Transverse colon (tissue), 4 donors: ENCODE measurements around the genes PIK3C3, RIT2 and SLC14A1.

- PRO-cap: no peak
- RAMPAGE, long total RNA, 4 experiments: no peak in any of the 4 experiments
These were observed 126.2 kb downstream of the GALNT1 start for GRCh38 chr18:35707657-35708214.

DNA sequence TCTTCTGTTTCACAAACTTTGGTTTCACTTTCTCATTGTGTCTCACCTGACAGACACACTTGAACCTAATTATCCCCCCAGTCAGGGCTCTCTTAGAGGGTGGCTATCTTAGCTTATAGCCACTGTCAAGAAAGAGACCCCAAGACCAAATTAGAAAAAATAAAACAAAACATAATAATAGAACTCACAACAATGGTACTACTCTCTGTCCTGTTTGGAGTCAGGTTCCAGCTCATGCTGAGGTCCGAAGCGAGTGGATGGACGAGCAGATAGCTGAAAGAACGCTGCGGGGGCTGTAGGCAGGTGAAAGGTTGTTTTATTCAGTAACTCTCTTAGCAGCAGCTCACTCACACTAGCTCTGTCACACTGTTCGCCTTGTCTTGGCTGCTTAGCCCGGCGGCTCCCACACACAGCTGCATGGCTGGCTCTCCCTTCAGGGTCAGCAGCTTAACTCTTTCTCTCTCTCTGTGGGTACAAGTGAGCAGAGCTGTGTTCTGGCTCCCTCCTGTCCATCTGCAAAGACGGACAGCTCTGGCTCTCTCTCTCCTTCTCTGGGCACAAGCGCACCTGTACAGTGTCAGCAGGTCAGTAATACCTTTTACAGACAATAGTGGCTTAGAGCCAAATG, 149.1 kb downstream of the GALNT1 start:
- PRO-cap: no peak
- RAMPAGE, long total RNA, 4 experiments: no peak in any of the 4 experiments

- PRO-cap: no peak
- RAMPAGE, long total RNA, 4 experiments: no peak in any of the 4 experiments
These were observed 1.1 kb downstream of the ELP2 start for GRCh38 chr18:36130849-36131182.

DNA sequence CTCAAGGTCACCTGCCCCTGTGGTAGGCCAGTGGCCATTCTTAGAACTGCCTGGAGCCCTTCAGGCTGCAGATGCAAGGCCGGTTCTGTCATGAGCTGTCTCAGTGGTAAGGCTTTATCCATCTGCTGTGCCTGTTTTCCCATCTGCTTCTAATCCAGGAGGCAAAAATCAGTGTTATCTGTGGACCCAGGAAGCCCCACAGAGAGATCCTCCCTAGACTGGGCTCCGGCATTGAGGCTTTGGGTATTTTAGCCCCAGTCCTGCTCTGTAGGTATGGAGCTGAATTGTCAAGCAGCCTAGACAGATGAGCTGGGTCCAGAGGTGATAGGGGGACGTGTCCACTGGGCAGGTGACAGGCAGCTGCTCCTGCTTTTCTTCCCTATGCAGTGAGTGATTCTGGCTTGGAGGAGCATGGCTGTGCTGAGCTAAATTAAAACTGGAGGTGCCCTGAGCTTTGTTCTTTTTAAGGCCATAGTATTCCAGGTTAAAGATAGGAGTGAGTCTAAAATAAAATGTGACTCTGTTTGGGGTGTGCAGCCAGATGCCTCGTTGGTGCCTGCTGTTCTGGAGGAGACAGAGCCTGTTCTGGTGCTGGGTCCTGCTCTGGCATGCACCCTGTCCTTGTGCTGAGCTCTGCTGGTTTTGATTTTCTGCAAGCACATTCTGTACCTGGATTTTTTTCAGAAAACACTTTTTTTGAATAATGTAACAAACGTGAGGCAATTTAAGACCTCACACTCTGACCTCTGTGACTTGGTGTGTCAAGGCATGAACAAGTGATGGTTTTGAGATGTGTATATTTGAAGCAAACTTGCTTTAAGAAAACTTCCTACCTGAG, 92.6 kb downstream of the FHOD3 start:
- PRO-cap: no peak
- RAMPAGE, long total RNA, 4 experiments: no peak in any of the 4 experiments

DNA sequence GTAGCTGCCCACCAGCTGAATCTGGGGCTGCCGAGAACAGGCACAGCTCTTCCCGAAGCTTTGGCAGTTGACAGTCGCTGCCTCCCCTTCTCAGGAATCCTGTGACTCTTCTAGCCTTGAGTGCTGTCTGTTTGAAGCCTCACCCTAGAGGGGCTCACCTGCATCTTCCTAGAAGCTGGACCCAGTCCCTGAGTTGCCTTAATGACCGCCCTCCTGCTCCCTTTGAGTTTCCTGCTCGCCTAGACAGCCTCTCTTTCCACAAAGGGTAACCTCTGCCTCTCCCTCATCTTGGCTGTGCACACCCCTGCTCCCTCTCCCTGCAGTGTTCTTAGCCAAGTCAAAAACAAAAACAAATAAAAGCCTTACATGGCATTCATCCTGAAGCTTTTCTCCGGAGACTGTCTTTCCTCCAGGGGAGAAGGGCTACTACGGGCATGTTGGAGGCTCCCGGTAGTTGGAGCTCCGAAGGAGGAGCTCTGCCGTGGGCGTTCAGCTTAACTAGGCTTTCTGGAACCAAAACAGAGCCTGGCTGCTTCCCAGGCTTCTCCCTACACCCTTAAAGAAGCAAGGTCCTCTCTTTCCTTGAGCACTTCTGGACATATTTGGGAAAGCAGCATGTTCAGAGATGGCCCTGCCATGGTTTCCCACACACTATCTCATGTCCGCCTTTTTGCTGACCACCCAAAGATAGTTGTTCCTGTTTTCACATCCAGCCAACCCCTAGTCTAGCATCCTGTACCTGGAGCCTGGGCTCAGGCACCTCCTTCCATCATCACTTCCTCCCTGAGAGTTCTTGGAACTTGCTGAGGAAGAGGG, 104.2 kb downstream of the TPGS2 start:
- PRO-cap: no peak
- RAMPAGE, long total RNA, 4 experiments: no peak in any of the 4 experiments

- PRO-cap: unidirectional peak, minus-strand start at chr18:37170786
- RAMPAGE, long total RNA, 4 experiments: no peak in any of the 4 experiments
These were observed 341.6 kb downstream of the KIAA1328 start for GRCh38 chr18:37170494-37170970.

DNA sequence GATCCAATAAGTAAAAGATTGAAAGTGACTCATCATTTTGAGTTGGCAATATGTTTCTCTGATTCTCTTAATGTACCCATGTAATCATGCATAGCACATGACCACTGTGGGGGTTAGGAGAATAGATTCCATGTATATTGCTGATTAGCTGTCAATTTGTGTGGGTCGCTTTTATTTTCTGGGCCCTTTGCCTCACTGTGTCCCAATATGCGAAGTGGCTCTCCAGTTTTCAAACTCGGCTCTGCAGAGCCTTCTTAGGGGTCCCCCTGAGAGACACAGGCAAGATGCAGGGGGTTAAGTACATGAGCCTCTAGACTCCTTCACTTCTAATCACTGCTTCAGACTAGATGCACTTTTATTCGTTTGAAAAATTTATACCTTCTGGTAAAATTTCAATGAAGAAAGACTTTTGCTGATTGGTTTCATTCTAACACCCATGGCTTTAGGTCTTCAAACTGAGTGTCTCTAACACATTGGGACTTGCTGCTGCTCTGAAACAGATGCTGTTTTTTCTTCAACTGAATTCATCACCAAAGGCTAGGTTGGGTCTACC, 273.0 kb upstream of the CELF4 start:
- PRO-cap: no peak
- RAMPAGE, long total RNA, 4 experiments: no peak in any of the 4 experiments

- PRO-cap: unidirectional peak, plus-strand start at chr18:41955282
- RAMPAGE, long total RNA, 4 experiments: start-site peak on the plus strand in 3 of 4 experiments, at chr18:41955188-41955355 at its widest, 78 to 267 reads per replicate
These were observed at the start of gene PIK3C3 for GRCh38 chr18:41954847-41955739. Gene PIK3C3, plus strand, starts transcription at chr18:41955234.

DNA sequence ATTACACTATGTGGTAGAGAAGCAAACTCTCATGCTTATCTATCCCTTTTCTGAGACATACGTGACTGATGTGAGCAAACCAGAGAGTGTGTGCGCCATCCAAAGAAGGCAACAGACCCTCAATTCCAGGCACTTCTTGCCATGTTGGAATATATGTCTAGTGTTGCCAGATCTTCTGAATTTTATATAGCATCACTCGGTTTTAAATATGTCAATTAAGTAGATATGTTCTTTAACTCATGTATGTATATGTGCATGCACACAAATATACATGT, 207.6 kb downstream of the PIK3C3 start:
- PRO-cap: unidirectional peak, plus-strand start at position 74 of the sequence
- RAMPAGE, long total RNA, 4 experiments: no peak in any of the 4 experiments

DNA sequence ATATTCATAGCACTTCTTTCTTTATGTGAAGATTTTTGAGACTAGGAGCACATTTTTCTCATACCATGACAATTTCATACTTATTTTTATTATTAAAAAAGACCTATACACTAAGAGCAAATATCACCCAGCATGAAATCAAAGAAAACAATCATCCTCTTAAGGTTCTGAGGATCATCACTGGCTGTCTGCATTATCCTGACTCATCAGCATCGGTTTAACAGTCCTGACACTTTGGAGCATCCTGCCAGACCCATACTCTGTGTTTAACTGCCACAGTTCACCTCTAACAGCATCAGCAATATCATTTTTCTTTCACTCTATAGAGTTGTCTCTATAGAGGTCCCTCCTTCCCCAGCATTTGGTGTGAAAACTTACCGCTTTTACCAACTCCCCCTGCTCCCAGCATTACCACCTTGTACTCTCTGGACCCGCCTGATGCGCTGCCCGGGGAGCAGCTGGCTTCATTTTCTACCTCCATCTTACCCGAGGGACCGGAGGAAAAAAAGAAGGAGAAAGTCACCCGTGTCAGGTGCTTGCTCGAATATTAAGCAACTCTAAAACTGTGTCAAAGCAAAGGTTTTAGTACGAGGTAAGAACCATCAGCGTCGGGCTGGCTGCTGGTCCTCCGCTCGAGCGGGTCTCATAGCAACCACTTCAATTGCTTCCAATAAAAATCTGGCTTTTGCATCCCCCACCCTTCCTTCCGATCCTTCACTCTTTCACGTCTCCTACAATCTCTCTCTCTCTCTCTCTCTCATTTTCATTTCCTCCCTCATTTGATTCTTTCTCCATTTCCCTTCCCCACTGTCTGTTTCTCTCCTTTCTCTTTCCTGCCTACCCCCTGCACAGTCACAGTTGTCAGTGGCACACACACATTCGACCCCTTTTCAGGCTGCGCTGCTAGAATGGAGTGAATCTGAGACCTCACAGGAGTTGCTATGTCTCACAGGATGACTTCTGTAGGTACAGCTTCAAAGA, at the start of gene RIT2:
RIT2 (minus strand) TSS at position 647 of the 981 bp plus-strand sequence.
- PRO-cap: no peak
- RAMPAGE, long total RNA, 4 experiments: no peak in any of the 4 experiments

GRCh38 chr18:43863137-43863576, 585.9 kb upstream of the SYT4 start:
- PRO-cap: no peak
- RAMPAGE, long total RNA, 4 experiments: no peak in any of the 4 experiments

- PRO-cap: no peak
- RAMPAGE, long total RNA, 4 experiments: no peak in any of the 4 experiments
These were observed 655.9 kb upstream of the SYT4 start for GRCh38 chr18:43933079-43933794.

DNA sequence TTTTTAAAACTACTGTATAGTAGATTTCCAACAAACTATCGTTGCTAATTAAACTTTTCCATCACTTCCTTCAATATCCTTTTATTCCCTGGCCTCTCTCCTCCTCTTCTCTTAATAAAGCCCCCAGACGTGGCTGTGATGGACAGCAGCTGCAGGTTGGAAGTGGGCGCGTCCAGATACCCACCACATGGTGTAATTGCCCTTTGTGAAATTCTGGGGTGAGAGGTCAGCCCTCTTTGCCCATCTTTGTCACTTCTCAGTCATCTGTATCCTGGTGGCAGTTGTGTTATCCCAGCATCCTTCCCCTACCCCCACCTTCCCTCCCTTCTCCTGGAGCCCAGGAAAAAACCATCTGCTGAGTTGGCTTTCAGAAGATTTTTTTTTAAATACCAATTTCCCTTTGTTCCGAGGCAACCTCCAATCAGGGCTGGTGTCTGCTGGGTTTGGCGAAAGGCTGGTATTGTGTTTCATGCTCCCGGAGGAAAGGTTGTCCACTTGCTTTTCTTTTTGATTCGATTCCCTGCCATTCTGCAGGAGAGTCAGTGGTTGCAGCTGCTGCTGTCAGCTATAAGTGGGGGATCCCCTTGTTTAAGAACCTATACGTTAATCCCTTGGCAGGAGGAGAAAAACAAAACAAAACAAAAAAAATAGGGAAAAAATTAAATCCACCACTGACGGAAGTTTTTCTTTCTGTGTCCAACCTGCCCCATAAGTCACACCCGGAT, 35.2 kb downstream of the SETBP1 start:
- PRO-cap: no peak
- RAMPAGE, long total RNA, 4 experiments: no peak in any of the 4 experiments

DNA sequence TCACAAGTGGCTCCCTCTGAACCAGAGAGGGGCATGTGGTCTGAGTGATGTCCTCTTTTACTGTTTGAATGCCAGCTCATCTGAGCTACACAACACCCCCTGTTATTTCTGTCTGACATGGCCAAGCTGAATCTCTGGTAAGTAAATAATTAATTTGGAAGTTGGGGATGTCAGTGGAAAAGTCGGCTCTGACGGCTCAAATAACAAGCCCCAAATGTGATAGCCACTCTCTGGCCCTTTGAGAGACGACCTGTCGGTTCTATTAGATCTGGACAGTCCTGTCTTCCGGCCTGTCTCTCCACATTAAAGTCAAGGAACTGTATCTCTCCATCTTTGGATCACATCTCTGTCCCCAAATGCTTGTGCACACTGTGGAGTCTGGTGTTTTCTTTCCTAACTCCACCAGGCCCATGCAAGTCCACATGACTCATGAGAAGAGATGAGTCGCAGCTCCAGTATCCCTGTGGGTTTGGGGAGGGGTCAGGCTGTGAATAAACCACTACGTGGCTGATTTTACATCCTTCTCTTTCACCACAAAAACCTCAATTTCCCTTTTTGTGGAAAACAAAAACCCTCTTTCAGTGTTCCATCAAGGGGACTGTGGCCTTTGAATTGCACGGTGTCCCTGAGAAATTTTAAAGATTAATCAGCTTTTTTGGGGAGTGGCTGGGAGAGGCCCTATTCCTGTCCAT, 52.6 kb downstream of the SETBP1 start:
- PRO-cap: no peak
- RAMPAGE, long total RNA, 4 experiments: no peak in any of the 4 experiments

DNA sequence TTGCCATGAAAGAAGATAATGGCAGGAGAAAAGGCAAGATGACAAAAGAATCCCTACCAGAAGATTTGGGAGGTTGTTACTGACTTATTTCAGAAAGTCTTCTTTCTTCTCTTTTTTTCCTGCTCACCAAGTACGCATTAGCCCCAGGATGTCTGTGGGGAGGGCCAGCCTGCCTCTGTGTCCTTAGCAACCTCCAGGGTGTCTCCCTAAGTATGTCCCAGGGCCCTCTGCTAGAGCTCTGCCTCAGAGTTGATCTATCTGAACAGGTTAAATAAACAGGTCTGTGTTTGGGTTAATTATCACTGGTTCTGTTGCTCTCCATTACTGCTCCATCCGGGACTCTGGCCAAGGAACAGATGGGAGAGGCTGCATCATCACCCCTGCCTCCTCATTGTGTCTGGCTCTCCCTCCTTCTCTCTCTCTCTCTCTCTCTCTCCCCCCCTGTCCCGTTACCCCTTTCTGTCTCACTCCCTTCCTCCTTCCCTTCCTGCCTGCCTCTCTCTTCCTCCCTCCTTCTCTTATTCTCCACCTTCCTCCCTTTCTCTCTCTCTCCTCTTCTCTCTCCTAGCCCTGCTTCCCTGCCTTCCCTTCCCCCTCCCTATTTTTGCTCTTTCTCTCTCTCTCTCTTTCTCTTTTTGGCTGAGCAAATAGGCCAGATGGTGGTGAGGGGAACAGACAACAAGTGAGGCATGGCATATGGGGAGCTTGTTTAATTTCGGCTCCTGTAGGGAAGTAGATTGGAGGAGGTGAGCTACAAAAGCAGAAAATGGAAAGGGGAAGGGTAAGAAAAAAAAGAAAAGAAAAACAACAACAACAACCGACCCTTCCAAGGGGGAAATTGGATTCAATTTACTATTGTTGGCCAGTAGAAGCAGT, 62.1 kb downstream of the SETBP1 start:
- PRO-cap: no peak
- RAMPAGE, long total RNA, 4 experiments: no peak in any of the 4 experiments

GRCh38 chr18:44777646-44778316, 97.1 kb downstream of the SETBP1 start:
- PRO-cap: no peak
- RAMPAGE, long total RNA, 4 experiments: no peak in any of the 4 experiments

GRCh38 chr18:44977595-44978159, 297.0 kb downstream of the SETBP1 start:
- PRO-cap: no peak
- RAMPAGE, long total RNA, 4 experiments: no peak in any of the 4 experiments

GRCh38 chr18:45063380-45064219, 382.9 kb downstream of the SETBP1 start:
- PRO-cap: no peak
- RAMPAGE, long total RNA, 4 experiments: start-site peak on the plus strand in 1 of 4 experiments, at chr18:45063604-45063964 at its widest, 10 reads per replicate

DNA sequence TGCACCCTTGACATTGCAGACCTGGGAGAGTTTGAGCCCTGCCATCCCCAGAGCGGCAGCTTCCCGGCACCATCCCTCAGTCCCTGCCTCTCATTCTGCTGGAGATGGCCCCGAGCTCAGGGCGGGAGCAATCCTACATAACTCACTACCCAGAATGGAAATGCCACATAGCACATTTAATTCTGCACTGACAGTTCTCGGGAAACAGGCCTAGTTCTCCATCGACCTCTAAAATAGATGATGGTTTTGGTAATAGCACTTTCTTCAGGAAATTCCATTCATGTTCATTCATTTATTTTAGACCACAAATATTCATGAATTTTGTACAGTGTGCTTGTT, 92.9 kb upstream of the SLC14A2 start:
- PRO-cap: no peak
- RAMPAGE, long total RNA, 4 experiments: no peak in any of the 4 experiments

- PRO-cap: no peak
- RAMPAGE, long total RNA, 4 experiments: no peak in any of the 4 experiments
These were observed at the start of gene SLC14A1 for GRCh38 chr18:45723975-45724326. Gene SLC14A1, plus strand, starts transcription at chr18:45724181.